ENCODE measurements around the genes PCLAF, PLEKHO2, MTFMT, CILP and MAP2K1.

- PRO-cap: no peak
These were observed 648 bp downstream of the SNX22 start for GRCh38 chr15:64151857-64152901.

GRCh38 chr15:64167148-64167777, 4.4 kb upstream of the PPIB start:
- PRO-cap: no peak

DNA sequence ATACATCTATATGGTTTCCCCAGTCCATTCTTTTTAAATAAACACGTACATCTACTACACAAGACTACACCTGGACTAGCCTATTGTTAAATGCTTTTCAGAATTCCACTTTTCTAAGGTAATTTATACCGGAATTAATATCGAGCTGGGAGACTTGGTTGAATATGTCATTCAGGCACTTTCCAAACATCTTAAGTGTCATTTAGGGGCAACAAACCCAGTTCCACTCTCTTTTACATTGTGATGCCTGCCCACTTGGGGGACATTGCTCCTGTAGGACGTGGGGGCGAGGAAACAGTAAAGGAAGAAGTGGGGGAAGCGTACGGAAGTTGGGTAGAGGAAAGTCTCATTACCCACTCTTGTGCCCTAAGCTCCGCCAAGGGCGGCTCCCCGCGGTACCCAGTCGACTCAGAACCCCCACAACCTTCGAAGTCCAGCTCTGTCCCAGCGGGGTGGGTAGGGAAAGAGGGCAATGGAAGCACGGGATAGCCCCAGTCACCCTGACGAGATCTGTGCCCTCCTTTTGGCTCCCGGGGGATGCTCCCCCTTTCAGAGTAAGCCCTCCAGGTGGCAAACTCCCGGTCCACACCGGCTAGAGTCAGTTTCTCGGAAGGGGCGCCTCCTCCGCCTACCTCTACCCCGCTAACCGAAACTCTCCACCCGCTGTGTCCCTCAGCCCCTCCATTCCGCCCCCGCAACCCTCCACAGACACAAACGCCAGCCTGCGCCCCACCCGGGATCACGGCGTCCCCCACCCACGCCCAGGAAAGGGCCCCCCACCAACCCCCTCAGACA, 639 bp downstream of the CSNK1G1 start:
- PRO-cap: no peak

DNA sequence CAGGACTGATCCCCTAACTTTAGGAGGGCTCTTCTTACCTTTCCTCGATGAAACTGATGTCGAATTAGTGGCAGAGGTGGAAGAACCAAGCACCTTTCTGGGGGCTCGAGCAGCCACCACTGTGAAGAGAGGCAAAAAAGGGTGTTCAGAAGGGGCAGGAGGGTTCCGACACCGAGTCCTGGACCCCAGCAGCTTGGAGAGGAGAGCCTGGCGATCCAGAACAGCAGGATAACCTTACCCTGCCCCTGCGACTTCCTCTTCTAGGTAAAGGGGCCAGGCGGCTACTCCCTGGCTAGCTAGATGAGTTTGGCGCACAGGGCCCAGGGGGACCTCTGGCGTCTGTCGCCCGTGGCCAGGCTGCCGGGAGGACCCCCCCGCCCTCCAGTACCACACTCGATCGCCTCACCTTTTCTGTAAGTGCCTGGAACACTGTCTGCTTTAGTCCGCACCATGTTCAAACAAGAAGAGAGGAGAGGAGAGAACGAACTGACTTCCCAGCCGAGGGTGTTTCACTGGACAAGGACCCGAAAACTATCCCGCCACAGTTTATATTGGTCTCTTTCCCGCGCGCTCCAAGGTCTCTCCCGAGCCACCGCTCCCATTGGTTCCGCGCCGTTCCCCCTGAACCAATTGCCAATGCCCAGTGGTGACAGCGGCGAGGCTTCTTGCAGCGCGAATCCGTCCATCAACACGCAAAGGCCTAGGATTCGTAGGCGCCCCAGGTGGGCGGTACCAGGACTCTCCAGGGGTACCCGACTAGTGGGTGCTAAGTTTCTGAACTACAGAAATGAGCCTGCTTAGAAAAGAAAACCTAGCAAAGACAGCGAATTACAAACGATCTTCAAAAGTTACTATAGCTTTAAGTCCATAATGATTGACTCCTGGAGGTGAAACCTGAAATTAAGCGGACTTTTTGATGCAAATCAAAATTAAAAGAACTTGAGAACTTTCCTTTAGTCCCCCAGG, at the start of gene PCLAF:
Gene PCLAF (minus strand): TSS at position 522 of the 966 bp plus-strand sequence.
- PRO-cap: unidirectional peak, minus-strand start at position 524 of the sequence

DNA sequence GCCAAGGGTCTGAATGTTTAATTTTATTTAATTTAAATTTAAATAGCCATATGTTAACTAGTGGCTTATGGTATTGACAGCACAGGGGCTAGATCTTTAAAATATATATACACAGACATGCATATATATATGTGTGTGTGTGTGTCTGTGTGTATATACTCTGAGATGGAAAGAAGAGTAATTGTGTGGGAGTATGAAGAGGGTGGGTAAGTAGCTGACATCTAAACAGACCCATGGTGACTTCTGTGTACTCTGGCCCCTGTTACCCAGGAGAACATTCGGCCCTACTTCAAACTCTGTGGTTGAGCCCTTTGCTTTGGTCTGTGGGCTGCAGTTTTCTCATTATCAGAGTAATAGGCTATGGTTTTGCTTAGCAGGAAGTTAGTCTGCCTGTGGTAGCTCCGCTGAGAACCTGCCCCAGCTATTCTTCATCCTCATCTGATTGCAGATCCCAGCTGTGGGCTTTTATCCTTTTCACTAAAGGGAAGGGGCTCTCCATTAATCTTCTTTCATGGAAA, 141.4 kb downstream of the RBPMS2 start:
- PRO-cap: no peak

- PRO-cap: no peak
These were observed 140.8 kb downstream of the RBPMS2 start for GRCh38 chr15:64634467-64635041.

DNA sequence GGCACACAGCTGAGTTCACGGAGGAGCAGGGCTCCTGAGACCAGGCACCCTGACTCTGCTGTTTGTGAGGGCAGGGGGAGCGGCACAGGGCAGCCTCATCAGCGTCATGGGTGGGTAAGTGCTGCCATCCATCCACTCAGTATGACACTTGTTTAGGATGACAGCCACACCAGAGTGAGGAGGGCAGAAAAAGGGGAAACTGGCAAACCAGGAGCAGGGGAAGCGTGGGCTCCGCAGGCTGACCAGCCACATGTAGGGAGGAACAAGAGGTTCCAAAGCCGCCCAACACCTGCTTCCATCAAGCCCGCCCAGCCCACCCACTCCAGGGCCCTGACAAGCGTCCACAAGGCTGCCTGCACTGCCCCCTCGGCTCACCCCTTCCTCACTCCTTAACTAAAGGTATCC, 19.9 kb downstream of the RBPMS2 start:
- PRO-cap: no peak

- PRO-cap: no peak
These were observed 14.2 kb downstream of the RBPMS2 start for GRCh38 chr15:64761011-64761684.

- PRO-cap: no peak
These were observed 995 bp upstream of the PLEKHO2 start for GRCh38 chr15:64840697-64841142.

DNA sequence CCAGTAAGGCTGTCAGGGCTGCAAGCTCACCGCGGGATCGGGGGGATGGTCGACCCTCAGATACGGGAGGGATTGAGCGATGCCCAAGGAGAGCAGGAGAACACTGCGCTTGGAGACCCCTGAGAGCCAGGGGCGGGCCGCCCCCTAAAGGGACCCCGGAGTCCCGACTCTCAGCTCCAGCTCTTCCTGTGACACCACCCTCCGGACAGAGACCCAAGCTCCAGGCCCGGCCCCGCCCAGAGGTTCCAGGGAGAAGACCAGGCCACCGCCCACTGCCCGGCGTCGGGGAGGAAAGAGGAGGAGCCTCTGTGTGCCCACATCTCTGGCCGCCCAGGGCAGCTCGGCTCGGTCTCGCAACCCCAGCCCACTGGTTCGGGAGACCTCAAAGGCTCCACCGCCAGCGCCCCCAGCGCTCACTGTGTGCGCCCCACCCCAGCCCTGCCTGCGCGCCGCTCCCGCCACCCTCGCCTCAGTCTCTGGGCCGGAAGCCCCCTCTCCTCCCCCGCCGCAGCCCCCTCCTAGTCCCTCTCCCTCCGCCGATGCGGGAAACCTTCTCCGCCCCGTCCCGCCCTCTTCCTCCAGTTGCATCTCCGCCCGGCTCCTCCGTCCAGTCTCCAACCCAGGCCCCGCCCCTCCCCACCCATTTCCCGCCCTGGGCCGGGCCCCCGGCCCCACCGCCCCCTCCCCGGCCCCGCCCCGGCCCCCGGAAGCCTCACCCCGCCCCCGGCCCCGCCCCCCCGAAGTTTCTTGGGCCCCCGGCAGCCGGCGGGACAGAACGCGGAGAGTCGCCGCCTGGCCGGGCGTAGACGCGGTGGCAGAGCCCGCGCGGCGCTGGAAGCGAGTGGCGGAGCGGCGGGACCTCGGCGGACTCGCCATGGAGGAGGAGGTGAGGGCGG, at the start of gene PLEKHO2:
Gene PLEKHO2 (plus strand): TSS at position 773 of the 896 bp plus-strand sequence.
- PRO-cap: bidirectional peak, plus-strand start at position 319 of the sequence, minus-strand start at position 207 of the sequence; bidirectional peak, plus-strand start at position 773 of the sequence, minus-strand start at position 478 of the sequence

GRCh38 chr15:65028757-65029803, at the start of gene MTFMT:
Gene MTFMT (minus strand): TSS chr15:65029639.
- PRO-cap: bidirectional peak, plus-strand start at chr15:65029699, minus-strand start at chr15:65029639

- PRO-cap: no peak
These were observed at the start of gene CILP for GRCh38 chr15:65211387-65211845. Gene CILP (minus strand): TSS chr15:65211473.

DNA sequence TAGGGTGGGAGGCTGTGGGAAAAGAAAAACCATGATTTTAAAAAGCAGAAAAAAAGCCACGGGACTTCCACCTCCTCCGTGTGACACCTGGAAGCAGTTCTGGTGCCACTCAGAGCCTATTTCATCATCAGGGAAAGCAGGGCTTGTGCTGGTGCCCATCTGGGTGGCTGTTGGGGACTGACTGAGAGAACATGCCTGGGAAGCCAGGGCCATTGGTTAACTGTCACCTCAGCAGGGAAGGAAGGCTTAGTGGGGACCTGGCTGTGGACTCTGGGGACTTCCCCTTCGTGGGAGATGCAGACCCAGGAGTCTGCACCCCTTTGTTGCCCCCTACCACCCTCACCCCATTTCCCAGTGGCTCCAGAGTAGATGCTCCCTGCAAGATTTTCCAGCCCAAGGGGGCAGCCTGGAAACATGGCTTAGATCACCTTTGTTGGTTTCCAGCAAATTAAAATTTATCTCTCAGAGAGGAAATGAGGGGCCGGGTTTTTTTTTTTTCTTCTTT, 25.2 kb upstream of the PARP16 start:
- PRO-cap: no peak

GRCh38 chr15:65539447-65539646, 9.1 kb downstream of the HACD3 start:
- PRO-cap: no peak

DNA sequence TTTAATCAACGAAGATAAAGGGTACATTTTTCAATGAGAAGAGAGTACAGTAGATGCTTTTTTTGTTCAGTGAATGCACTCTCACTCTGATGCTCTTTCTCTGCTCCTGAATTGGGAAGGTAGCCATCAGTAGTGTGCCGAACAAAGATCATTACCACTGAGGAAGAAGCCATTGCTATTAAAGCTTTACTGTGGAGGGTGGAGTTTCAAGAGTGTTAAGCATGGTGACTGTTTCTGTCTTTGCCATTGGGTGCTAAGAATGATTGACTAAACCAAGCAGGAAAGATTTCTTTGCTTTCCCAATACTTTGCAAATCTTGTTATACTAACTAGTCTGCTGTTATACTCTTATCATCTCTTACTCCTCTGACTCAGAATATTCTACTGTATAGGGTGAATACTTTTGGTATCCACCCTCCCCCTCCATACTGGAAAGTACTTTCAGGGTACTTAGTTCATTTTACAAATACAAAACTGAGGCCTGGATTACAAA, 1.6 kb downstream of the RAB11A start:
- PRO-cap: bidirectional peak, plus-strand start at position 246 of the sequence, minus-strand start at position 153 of the sequence

DNA sequence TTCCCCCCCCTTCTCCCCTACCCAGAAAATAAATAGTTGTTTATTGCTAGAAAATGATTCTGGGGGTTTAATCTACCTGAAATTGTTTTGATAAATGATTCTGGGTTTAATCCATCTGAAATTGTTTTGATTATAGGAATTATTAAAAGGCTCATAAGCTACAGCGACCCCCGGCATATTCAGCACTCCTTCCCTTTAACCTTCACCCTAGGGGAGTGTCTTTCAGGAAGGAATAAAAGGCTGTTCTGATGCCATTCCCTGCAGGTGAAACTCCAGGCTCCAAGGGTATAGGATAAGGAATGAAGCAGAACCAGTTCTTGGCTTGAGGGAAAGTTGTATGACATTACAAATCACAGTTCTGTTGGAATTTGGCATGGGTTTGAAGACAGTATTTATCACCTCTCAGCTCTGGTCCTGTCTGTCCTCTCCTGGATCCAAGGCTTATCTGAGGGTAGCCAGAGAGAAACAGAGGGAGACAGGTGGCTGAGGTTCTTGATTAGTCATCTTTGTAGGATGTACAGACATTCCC, 37.0 kb downstream of the RAB11A start:
- PRO-cap: no peak

- PRO-cap: no peak
These were observed 137.9 kb downstream of the MEGF11 start for GRCh38 chr15:66115310-66116470.

GRCh38 chr15:66370100-66370806, 13.8 kb upstream of the TIPIN start:
- PRO-cap: no peak

GRCh38 chr15:66386494-66387710, at the start of gene MAP2K1:
Gene MAP2K1 (plus strand): TSS chr15:66386912.
- PRO-cap: bidirectional peak, plus-strand start at chr15:66386935, minus-strand start at chr15:66386674; bidirectional peak, plus-strand start at chr15:66387599, minus-strand start at chr15:66387512

DNA sequence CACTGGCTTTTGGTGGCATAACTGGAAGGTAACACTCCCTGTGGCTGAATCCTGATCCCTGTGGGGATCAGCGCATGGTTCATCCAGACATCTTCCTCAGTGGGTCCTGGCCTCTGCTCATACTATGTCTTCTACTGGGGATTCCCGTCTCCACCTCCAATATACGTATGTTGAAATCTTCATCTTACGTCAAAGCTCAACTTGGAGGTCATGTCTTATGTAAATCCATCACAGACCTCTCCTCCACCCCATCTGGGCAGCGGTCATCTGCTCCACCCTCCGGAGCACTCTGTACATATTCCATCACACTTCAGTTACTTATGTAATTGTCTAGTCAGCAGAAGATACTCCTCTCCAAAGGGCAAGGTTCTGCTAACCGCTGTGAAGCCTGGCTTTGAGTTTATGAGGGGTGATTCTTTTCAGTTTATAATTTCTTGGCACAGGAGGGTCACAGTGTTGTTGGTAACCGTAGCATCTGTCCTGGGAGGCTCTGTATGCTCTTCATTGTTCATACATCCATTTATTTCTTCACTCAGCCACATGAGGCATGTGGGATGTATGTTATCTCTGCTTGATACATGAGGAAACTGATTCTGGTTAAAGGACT, 22.0 kb downstream of the MAP2K1 start:
- PRO-cap: no peak